Monocyte (primary cell): ENCODE measurements around a stretch of chr3.

DNA sequence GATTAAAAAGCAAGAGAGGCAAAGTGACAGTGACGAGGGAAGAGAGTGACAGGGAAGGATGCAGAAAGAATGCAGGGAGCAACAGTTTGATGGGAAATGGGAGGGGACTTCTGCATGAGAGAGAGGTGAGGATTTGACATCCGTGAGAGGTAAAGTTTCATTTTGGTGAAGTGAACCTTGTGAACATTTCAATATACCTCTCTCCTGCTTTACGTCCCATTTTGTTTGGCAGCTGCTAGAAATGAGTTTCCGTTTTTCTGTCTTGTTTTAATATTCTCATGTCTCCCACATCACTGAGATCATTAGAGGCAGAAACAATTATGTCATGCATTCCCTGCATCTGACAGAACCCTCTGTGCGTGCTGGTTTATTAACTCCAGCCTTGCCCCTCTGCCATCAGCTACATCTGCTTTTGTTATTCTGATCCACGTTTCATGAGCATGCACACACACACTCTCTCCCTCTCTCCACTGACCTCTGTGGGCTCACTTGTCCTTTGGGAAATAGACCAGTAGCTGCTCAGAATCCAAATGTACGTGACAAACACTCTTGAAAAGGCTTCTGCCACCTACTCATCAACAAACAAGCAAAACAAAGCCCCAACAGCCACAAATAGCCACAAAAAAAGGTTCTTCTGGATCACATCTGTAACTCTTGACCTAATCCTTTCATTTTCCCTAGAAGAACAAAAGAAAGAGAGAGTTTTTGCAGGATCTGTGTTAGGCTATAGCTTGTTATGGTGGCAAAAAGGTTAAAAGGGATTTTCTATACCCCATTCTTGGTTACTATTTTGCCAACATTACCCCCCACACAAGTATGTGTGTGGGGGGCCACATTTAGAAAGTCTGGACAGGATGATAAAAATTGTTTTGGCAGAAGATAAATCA lies 161.9 kb downstream of the GAP43 start:
- PRO-cap, 2 experiments: peak in 1 of 2 experiments; most common plus-strand start position 29 of the sequence (in 1)

- PRO-cap, 2 experiments: no peak in any of the 2 experiments
These were observed 34.7 kb downstream of the LSAMP start for GRCh38 chr3:116410577-116411026.

GRCh38 chr3:117218696-117219054 lies 773.4 kb upstream of the LSAMP start:
- PRO-cap, 2 experiments: no peak in any of the 2 experiments

DNA sequence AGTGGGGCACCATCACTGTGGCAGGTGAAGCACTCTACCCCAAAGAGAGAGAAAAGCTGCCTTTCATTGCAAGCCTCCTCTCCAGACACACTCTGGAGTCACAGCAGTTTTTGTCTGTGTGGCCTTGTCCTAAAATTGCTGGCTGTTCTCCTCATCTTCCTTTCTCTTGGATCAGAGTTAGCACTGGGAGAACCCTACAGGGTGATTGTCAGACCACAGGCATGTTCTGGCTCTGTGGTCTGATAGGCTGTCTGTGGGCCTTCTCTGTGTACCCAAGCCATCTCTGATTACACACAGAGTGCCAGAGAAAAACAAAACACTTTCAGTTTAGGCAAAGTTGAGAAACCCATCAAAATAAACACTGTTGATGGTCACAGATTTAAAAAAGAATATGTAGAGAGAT lies 954.1 kb upstream of the LSAMP start:
- PRO-cap, 2 experiments: no peak in any of the 2 experiments

- PRO-cap, 2 experiments: no peak in any of the 2 experiments
These were observed 1037.3 kb downstream of the IGSF11 start for GRCh38 chr3:117997420-117997641.

DNA sequence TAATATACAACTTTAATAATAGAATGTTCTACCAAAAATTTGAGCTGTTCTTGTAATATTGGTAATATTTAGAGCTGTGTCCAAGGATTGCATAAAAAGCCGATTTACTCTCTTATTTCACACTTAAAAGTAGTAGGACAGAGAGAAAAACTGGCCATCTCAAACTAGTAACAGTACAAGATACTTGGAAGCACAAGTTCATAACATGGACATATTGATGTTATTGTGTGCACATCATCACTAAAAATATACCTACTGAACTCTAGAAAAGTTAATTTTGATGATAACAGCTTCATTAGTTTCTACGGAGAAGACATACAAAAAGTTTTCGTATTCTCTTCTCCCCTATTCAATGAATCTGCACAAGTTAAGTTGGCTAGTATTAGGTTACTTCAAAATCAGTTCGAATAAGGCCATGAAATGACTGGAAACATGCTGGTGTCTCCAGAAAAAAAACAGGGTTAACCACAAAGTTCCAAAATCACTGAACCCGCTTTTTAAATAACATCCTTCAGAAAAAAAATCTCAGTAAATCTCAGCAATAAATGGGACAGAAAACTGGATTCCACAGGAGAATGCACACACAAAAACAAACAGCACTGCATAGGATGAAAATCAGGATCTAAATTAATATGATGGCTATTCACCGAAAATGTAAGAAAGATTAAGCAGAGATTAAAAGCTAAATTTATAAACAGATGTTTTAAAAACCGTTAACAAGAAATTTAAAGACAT lies 1.3 kb downstream of the IGSF11 start:
- PRO-cap, 2 experiments: no peak in any of the 2 experiments

- PRO-cap, 2 experiments: no peak in any of the 2 experiments
These were observed 10.6 kb upstream of the IGSF11 start for GRCh38 chr3:119045104-119045768.

DNA sequence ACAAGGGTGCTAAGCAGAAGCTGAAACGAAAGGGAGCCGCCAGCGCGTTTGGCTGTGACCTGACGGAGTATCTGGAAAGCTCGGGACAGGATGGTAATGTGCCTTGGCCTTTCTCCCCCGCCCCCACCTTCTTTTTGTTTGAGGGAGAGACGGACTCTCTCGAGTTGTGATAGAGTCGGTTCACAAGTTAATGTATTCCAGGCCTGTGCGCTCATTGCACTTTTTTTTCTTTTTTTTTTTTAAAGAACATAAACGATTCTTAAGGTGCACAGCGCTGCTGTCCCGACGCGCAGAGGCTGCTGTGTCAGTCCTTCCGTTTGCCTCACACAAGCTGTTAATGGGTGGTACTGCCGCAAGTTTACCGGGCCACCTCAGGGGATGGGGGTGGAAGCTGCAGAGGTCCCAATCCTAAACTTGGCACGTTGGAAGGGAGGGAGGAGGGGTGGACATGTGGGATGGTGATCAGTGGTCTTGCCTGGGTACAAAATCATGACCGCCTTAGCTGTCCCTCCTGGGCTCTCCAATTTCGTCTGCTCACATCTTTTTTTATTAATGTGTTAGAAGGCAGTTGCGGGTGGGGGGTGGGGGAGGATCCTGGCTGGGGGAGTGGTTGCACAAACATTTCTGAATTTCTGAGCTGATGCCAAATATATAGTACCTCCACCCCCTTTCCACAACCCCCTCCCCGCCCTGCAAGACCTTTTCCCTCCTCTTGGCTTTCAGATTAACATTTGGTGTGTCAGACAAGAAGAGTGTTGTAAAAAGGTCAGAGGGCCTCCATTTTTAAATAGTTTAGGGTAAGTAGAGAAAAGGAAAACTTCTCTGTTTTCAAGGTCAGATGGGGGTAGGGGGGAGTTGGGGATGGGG lies 962 bp downstream of the ARHGAP31 start:
- PRO-cap, 2 experiments: peak in 2 of 2 experiments; most common plus-strand start position 592 of the sequence (in 2); most common minus-strand start position 532 of the sequence (in 2)

DNA sequence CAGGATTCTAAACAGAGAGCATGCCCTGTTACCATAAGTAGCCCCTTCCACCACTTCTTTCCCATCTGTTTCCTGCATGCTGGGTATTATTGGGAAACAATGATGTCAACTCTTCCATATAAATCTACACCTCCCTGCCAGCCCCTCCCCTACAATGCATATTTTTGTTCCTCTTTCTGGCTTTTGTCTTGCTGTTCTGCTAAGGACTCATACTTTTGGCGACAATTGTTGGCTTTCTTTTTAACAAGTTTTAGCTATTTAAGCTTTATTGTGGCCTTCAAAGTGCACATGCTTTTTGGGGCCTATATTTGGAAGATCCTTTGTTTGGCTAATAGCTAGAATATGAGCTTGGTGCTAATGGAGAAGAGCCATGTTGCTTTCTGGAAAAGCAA lies 11.2 kb downstream of the ARHGAP31 start:
- PRO-cap, 2 experiments: no peak in any of the 2 experiments

GRCh38 chr3:119400993-119401433 lies 62.4 kb downstream of the TMEM39A start:
- PRO-cap, 2 experiments: no peak in any of the 2 experiments

GRCh38 chr3:119562189-119562743 lies 2.9 kb upstream of the CD80 start:
- PRO-cap, 2 experiments: peak in 2 of 2 experiments; most common plus-strand start chr3:119562426 (in 1); most common minus-strand start chr3:119562383 (in 2)

GRCh38 chr3:119570002-119570696 lies 9.1 kb upstream of the ADPRH start:
- PRO-cap, 2 experiments: peak in 2 of 2 experiments; most common plus-strand start chr3:119570495 (in 2); most common minus-strand start chr3:119570337 (in 2)

- PRO-cap, 2 experiments: no peak in any of the 2 experiments
These were observed 1.0 kb downstream of the CFAP91 start for GRCh38 chr3:119703782-119704334.

- PRO-cap, 2 experiments: no peak in any of the 2 experiments
These were observed 60.4 kb downstream of the GSK3B start for GRCh38 chr3:120033603-120034441.

DNA sequence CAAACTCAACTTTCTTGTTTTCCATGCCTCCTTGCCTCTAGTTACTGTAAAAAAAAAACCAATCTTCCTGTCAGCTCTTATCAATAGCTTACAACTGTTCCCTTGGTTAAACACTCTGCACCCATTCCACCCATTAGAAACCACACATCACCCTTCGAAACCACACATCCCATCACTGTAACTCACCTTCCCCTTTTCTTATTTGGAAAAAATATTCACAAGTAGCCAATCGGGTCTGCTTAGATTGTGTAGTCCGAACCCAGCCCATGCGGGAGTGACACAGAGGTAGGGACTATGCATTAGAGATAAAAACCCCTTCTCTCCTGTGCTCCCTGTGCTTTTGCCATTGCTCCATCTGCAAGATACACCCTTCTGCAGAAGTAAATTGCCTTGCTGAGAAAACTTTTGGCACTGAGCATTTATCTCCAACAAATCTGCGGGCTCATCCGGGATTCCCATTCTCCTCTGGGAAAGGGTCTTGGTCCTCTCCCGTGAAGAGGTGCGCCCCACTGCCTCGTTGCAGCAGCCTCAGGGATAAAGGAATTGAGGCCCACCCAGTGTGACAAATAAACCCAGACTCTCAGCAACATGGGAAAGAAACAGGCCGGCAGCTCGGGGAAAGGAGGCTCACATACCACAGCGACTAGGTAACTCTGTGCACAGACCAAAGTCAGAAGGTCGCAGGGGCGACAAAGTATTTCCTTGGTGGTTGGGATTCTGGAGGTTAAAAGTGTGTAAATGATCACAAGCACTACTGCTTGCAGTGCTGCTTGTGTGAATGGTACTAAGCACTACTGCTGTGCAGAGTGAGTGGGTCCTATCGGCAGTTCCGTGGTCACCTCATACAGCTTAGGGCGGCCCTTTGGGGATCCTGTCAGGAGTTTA lies 54.6 kb downstream of the GSK3B start:
- PRO-cap, 2 experiments: no peak in any of the 2 experiments

DNA sequence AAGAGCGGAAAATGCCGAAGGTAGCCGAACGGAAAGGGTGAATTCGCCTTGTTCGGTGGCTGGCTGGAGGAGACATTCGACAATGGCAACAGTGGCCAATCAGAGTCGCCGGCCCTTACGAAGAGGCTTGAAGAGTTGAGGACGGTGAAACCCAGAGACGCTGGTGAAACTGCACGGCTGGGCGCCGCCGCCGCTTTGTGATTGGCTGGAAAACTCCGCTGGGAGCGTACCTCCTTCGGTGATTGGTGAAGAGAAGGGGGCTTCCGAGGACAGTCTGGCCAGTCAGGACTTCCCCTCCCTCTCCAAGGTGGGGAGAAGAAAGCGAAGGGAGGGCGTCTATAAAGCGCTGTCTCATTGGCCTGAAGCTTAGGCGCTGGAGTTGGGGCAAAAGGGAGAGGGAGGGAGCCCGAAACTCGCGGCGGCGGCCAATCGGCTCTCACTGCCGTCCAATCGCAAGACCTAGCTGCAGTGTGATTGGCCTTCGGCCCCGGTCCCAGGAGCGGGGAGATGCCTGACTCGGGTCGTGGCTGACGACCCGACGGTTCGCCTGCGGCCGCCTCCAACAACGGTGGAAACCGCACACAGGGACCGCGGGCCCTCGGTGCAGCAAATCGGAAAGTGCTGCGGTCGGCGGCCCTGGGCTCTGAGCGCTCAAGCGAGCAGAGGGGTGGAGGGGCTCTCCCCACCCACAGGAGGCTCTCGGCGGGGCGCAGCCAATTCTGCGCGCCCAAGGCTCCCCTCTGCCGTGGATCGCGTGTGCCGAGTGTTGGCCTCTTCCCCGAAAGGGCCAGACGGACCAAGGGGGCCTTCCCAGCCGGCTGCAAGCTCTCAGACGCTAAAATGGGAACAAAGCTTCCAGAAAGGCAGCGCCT lies 725 bp upstream of the GSK3B start:
- PRO-cap, 2 experiments: peak in 2 of 2 experiments; most common plus-strand start position 514 of the sequence (in 2); most common minus-strand start position 273 of the sequence (in 1)

- PRO-cap, 2 experiments: no peak in any of the 2 experiments
These were observed 51.4 kb upstream of the GSK3B start for GRCh38 chr3:120145589-120146057.

DNA sequence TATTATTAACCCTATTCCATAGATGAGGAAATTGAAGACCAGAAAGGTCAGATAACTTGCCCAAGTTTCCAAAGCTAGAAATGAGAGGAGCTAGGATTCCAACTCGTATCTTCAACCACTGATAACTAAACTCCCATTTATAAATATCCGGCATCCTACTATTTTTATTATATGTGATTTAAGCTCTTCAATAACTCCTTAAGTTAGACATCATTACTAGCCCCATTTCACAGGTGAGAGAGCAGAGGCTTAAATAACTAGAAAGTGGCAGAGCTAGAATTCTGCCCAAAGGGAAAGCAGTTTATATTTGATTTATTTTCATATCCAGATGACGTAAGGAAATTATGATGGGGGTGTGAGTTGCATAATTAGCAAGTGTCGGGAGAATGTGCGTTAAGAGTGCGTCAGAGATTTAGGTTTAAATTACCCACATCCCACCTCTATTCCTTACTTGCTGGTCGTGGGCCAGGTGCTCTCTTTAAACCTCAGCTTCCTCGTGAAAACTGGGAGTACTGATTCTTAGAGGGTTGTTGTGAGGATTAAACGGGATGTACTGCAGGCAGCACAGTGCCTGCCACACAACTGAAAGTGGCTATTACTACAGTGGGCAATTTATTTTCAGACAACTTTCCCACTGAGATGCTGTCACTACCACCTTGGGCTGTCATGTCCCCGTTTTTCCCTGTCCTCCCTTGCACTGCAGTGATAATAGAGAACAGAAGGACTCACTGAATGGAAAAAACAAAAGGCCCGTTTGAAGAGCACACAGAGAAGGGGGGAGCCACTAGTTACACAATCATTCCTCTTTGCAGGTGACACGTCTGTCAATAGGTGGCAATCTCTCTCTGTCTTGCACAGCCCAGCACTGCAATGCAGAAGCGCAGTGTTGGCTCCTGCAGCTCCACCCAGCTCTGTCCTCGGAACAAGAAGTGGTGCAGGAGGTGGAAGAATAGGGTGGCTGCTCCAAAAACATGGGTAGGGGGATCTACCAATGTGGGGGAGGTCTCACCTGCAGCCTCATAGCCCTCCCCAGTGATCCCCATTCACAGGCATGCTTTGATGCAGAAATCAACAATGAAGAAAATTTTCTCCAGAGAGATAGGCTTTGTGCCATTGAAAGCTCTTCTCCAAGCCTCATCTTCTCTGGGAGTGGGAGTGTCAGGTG lies 32.2 kb downstream of the FSTL1 start:
- PRO-cap, 2 experiments: no peak in any of the 2 experiments

GRCh38 chr3:120419688-120420089 lies 31.1 kb downstream of the FSTL1 start:
- PRO-cap, 2 experiments: no peak in any of the 2 experiments

DNA sequence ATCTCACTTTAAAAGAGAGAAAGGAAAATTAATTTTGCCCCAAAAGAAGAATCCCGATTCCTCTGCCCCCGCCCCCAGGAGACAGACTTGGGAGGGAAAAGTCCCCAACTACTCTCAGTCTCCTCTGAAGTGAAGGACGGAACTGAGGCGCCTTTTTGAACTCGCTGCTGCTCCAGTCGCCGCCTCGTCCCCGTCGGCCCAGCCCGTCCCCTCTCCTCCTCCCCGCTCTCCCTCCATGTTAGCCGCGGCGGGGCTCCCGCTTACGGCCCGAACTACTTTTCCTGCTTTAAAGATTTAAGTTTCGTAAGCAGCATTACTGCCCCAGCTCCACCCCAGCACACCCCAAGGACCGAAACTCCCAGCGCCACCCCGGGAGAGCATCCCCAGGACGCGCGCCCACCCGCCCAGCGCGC lies 567 bp downstream of the FSTL1 start:
- PRO-cap, 2 experiments: no peak in any of the 2 experiments